Tibial artery (tissue), 1 donor: ENCODE data around the gene PITHD1.

GRCh38 chr1:23055710-23056562 lies 36.7 kb downstream of the KDM1A start:
- PRO-cap = no peak

GRCh38 chr1:23103203-23103810 lies 84.0 kb downstream of the KDM1A start:
- PRO-cap = no peak

DNA sequence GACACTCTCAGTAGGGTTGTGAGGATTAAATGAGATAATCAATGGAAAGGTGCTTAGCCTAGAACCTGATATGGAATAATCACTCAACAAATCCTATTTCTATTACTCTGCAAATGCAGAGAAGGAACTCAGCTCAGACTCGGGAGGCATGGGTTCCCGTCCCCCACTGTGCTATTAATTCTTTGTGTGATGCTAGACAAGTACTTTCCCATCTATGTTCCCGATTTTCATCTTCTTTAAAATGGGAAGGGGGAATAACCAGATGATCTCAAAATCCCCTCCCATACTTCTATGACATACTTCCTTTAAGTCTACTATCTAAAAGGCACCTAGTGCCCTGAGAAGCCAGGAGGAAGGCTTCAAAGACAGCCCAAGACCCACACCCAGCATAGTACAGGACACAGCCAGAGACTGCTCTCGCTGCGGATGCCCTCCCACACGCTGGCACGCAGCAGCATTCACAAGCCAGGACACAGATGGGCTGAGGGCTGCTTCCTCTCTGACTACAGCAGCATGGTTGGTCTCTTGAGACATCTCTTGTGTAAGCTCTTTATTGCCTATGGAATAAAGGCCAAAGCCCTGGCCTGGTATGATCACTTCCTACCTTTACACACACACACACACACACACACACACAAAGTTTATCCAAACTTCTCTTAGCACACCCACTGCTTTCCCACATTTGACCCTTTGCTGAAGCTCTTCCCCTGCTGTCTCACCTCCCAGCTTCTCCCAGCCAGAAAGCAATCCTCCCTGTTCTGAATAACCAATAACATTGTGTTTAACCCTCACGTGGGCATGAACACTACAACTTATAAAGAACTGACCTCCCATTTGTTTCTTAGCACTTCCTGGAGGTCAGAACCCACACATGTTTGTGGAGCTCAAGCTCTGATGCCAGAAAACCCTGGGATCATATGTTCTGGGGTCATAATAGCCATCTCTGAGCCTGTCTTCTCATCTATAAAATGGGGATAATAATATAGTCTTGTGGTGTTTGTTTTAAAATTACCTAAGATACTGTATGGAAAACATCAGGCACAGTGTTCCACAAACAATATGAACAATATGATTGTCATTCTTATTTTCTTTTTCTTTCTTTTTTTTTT lies 47.6 kb downstream of the HTR1D start:
- PRO-cap = unidirectional peak, minus-strand start at position 478 of the sequence; bidirectional peak, plus-strand start at position 844 of the sequence, minus-strand start at position 717 of the sequence

- PRO-cap = no peak
Measured at GRCh38 chr1:23188690-23189194, 28.6 kb downstream of the HTR1D start.

DNA sequence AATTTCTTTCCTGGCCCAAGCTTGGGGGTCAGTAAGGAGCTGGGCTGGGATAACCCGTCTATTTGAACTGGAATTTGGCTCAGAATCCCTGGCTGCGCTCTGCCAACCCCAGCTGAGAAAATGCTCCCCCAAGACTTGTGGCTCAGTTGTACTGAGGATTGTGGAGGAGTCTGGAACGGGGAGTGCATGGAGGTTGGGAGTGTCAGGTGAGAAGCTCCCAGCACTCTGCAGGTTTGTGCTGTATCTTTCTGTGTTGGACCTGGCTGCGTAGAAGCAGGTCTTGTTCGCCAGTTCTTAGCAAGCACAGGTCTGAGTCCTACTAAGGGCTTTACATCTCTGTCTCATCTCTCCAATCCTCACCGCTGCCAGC lies 1.6 kb downstream of the TCEA3 start:
- PRO-cap = no peak

- PRO-cap = no peak
Measured at GRCh38 chr1:23434102-23434717, 9.7 kb upstream of the TCEA3 start.

GRCh38 chr1:23441154-23441912 lies 16.8 kb upstream of the TCEA3 start:
- PRO-cap = no peak

GRCh38 chr1:23442421-23442745 lies 17.8 kb upstream of the TCEA3 start:
- PRO-cap = no peak

DNA sequence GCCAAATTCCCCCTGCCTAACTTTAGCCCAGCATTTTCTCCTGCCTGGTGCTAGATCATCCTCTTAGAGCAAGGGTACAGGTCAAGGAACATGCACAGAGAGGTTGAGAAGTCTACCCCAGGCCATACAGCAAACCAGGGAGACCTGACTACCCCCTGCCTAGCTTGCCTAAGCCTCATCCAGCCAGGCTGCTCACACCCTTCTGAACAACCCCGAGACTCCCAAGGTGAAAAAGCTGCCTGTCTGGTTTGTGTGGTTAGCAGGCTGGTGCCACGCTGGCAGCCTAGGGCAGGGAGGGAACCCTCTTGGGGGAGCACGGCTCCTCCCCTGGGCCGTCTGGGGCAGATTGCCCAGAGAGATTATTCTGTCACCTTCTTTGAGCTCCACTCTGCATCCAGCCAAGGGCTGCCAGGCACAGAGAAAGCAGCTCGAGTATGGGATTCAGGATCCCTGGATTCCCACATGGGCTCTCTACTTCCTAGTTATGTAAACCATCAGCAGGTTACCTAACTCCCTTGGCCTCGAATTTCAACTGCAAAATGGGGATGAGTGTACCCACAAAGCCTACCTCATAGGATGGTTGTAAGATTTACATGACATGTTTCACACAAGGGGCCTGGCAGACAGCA lies 27.5 kb upstream of the TCEA3 start:
- PRO-cap = no peak

DNA sequence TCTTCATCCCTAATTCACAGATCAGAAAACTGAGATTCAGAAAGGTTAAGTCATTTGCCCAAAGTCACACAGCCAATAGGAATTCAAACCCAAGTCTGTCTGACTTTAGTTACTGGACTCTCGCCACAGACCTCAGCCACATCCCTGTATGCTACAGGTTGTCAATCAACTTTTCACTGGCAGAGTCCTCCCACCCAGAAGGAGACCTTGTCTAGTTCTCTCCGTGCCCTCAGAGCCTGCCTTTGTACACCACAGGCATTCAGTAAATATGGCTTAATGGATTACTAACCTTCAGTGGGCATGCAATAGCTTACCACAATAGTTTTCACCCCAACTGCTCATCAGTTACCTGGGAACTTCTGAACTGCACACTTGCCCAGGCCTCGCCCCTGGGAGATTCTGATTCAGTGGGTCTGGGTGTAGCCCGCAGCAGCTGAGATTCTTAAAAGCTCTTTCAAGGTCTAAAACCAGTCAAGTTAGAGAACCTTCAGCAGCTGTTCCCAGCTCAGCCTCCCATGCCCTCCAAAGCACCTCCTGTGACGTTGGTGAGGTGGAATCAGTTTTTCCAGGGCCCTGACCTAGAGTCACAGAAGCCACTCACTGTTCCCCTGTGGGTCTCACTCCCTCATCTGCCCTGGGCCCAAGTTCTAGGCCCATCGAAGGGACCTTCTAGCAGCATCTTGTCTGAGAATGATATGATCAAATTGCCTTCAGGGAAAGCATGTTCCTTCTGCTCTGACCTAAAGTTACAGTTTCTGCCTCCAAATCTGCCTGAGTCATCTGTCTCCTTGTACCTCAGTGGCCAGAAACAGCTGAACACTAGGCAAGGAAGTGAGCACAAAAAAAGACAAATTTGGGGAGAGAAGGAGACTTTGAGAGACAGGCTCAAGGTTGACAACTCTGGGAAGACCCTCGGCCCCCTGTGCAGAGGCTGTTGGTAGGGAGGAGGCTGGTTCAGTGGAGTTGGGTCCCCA lies 10.8 kb downstream of the ASAP3 start:
- PRO-cap = no peak

DNA sequence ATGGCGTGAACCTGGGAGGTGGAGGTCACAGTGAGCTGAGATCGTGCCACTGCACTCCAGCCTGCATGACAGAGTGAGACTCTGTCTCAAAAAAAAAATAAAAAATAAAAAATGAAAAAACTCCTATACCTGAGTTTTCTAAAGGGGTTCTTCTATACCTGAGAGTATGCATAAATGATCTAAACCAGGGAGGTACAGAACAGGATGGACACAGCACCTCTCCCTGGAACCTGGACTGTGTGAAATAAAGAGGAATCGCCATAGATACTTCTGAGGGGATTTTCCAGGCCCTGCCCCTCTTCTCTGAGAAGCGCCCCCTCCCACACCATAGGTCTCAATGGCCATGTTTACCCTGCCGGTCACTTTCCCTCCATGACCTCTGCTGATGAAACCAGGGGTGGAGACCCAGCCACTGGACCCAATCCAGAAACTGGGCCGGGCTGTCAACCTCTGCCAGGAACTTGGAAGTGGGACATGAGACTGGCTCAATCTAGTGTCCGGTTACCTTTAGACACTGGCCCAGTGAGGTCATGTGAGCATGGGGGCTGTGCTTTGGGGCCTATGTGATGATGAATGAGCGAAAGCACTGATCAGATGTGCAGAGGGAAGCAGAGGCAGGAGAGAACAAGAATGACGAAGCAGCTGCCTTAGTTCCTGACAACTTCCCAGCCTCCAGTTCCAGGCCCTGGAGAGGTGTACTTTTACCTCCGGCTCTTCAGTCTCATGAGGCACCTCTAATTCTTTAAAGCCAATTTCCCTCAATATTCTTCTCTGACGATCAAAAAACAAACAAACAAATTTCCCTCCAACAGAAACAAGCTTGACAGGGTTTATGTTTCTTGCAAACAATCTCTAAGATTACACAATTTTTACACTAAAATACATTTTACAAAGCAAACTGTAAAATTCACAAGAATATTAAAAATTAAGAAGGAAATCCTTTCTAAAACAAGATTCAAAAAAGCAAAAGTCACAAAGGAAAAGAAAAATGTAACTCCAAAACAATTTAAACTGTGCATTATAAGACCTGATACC lies 5.0 kb downstream of the ASAP3 start:
- PRO-cap = unidirectional peak, plus-strand start at position 593 of the sequence

DNA sequence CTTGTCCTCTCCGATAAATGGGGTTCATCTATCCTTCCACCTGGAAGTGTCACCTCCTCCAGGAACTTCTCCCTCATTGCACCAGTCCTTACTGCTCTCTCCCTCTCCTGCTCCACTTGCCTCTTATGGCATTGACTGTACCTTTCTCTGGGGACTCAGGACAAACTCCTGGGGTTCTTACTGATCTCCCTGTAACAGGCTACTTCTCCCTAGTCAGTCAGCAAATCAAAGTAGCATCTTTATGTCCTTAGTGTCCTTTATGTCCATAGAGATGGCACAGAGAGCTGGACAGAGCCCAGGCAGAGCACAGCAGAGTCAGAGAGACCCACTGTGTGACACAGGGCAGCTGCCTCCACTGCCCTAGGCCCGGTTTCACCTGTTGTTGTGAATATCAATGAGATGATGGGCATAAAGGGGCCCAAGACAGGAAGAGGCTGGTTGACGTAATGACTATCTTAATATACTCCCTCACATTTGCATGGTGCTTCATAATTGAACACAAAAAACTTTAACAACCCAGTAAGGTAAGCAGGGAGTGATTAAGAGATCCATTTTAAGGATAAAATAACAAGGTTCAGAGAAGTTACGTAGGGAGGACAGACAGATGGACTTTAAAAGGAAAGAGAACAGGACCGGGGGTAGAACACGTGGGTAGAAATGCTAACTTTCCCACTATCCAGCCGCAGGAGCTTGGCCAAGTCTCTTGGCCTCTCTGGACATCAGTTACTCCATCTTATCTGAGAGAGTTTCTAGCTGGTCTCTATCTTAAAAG lies 3.4 kb downstream of the ASAP3 start:
- PRO-cap = no peak

- PRO-cap = no peak
Measured at GRCh38 chr1:23533046-23533501, 2.0 kb upstream of the E2F2 start.

DNA sequence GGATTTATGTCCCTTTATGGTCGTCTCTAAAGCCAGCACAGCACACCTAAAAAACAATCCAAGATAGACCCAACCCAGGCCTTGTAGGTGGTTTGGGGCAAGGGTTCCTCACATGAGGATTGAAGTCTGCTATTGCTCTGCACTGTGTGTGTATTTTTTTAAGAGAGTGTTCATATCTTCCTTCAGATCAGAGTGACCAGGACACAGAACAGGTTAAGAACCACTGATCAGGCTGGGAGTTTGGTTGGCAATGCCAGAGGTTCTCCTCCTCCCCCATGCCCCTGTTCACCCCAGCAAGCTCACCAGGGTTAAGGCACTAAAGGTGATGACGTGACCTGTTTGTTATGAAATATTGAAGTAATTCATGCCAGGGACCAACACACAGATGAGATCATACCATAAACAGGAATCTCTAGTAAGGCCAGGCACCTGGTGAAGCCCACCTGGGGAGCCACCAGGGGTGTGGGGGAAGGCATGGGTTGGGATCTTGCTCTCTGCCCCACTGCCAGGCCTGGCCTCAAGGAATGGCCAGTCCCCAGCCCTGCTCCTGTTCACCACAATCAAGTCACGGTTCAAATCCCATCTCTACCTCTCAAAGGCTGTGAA lies 2.7 kb downstream of the ID3 start:
- PRO-cap = unidirectional peak, plus-strand start at position 185 of the sequence

GRCh38 chr1:23557933-23558762 lies 1.2 kb downstream of the ID3 start:
- PRO-cap = bidirectional peak, plus-strand start at chr1:23558370, minus-strand start at chr1:23558247; bidirectional peak, plus-strand start at chr1:23558618, minus-strand start at chr1:23558492

- PRO-cap = no peak
Measured at GRCh38 chr1:23574140-23574555, 14.8 kb upstream of the ID3 start.

DNA sequence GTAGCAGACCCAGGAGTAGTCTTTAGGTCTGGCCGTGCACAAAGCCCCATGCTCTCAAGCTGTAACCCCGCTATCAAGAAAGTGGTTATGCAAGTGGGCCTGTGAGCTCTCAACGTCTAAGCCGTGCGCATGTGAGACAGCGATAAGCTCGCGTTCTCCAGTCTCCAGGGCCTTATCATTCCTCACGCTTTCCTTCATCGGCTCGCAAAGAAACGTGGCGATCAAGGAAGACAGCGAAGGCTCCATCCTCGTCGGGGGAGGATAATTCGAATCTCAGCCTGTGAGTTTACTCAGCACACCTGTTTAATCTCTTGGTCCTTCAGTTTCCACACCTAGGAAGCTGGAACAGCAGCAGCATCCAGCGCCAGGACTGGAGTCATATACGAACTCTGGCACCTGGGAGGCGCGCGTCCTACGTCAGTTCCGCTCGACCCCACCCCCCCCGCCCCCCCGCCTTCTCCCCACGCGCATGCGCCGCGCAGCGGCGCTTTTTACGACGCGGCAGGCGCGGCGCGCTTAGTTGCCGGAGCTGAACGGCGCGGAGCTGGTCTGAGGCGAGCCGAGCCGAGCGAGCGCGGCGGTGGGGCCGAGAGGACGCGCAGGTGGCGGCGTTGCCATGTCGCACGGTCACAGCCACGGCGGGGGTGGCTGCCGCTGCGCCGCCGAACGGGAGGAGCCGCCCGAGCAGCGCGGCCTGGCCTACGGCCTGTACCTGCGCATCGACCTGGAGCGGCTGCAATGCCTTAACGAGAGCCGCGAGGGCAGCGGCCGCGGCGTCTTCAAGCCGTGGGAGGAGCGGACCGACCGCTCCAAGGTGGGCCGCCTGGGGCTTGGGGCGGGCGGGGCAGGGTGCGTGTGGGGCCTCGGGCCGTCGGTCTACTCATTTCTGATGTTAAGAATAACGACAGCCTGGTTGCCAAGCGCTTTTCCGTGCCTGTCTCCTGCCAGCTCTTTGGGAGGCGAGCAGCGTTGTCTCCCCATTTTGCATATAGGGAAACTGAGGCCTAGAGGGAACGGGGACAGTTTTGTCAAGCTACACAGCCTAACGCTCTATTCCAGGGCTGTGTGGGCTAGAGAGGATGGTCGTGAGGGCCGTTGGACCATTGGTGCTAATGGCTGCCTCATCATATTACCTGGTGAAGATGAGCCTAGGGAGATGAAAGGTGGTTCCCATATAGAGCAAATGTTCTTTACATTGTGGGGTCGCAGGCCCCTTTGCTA lies at the start of gene PITHD1:
PITHD1 (plus strand) TSS at position 519 of the 1,221 bp plus-strand sequence.
- PRO-cap = bidirectional peak, plus-strand start at position 519 of the sequence, minus-strand start at position 372 of the sequence

- PRO-cap = no peak
Measured at GRCh38 chr1:23824529-23825323, 503 bp downstream of the HMGCL start.

GRCh38 chr1:23897150-23897641 lies 16.0 kb downstream of the CNR2 start:
- PRO-cap = no peak

GRCh38 chr1:23957943-23958694 lies 1.5 kb upstream of the PNRC2 start:
- PRO-cap = no peak